ENCODE data around the gene ZFP69B.

DNA sequence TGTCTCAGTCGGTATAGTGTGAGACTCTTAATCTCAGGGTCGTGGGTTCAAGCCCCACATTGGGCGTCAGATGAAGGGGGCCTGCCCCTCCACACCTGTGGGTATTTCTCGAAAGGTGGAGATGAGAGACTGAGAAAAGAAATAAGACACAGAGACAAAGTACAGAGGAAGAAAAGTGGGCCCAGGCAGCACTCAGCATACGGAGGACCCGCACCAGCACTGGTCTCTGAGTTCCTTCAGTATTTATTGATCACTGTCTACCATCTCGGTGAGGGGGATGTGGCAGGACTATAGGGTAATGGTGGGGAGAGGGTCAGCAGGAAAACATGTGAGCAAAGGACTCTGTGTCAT lies 13.1 kb downstream of the BMP8A start:
- RRBS, result no CpG with 5 or more reads among the region's 7 CpGs

DNA sequence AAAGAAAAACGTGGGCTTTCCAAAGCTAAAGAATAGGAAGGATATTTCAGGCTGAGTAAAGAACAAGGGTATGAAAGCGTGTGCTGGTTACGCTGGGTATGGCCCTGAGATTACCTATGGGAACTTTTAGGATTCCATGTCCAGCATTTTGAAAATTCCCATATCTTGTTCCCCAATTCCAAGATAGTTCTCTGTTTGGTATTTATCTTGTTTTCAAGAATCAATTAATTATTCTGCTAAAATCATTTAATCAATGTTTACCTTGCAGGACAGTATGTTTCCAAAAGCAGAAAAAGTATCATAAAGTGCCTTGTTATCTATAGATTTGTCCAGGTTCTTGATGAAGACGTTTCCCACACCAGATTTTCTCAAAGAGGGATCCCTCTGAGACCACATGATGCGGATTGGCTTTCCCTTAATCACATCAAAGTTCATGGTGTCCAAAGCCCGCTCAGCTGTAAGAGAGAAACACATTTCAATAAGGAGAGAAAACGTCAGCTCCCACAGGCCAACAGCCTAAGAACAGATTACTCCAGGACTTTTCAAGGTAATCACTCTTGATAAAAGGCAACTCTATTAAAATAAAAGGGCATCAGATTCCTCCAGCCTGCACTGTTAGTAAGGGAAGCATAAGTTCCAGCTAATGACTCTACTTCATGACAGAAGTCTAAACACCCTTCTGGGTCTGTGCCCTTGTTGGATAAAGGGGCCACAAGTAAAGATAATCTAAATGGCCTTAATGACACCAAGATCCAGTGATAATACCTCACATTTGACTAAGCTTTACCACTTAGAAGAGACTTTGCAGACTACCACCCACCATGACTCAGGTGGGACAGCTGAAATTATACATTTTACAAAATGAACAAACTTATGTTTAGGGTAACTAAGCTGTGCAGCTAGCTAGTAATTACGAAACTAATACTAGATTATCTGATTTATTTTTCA lies 4.2 kb downstream of the PABPC4 start:
- RRBS, result no CpG with 5 or more reads among the region's 8 CpGs

DNA sequence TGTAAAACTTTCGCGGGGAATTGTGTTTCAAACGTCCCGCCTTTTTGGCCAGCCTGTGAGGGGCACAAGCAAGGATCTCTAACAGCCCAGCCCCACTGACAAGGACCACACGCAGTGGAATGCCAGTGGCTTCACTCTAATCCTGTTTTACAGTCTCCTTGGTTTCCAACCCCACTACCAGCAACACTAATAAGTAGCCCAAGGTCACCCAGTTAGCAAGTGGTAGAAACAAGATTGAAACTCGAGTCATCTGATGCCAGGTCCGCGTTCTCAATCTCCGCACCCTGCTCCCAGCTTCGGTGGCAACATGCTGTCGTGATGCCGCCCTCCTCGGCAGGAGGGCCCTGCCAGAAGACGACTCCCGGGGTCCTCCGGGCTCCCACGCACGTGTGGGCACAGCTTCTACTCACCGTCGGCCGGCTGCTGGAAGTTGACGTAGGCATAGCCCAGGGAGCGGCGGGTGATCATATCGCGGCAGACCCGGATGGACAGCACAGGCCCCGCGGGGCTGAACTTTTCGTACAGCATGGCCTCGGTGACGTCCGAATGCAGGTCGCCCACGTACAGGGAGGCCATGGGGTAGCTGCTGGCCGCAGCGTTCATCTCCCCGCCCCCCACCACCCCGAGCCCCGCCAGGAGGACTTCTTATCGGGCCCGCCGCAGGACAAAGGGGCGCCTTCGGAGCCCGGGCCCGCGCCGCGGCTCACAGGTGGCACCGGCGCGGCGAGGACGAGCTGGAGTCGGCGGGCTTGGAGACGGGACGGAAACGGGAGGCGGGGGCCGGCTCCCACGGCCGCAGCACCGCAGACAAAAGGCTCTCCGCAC lies 1.0 kb downstream of the PABPC4 start:
- RRBS, result 2% methylated on average over 19 of the region's 66 CpGs

- RRBS, result 2% methylated on average over 18 of the region's 45 CpGs
Measured at GRCh38 chr1:39671315-39671932, 483 bp downstream of the NT5C1A start.

GRCh38 chr1:39851924-39852513 lies 31.3 kb downstream of the TRIT1 start:
- RRBS, result no CpG with 5 or more reads among the region's 2 CpGs

DNA sequence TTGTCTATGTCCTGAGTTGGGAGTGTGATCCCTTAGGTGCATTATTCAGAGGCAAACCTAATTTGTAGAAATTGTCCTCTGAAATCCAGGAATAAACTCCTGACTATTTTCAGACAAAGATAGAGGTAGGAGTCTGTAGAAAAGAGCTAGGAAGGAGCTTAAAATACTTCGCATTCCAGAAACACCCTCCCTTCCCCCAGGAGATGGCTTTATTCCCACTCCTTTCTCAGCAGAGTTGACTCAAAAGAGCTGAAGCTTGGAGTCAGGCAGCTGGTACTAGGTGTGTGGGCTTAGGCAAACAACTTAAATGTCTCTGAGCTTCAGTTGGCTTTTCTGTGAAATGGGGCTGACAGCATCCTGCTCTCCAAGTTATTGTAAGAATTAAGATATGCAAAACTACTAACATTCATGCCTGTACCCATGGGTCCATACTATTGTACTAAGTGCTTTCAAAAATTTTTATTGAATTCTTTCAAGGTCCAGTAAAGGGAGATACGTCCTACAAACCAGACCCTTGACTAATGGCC lies 8.5 kb downstream of the MYCL start:
- RRBS, result no CpG with 5 or more reads among the region's 2 CpGs

- RRBS, result no CpG with 5 or more reads among the region's 3 CpGs
Measured at GRCh38 chr1:39927449-39928025, 25.8 kb upstream of the MYCL start.

DNA sequence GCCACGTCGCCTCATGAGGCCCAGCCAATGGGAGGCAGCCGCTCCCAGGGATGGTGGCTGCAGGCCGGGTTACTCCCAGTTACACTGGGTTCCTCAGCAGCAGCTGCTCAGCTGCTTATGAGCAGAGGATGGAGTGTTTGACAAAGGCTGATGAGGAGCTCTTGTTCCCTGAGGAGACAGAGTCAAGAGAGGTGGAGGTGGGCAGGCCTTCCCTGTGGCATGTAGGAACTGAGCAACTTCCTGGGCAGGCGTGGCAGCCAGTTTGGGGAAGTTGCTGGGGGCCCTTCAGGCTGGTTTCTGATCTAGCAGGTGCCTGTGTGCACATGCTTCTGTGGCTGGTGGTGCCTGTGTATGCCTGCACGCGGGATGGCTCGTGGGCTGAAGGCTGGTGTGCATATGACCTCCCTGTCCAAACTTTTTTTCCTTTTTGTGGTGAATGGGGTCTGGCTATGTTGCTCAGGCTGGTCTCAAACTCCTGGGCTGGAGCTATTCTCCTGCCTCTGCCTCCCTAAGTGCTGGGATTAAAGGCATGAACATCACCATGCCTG lies 5.7 kb downstream of the MFSD2A start:
- RRBS, result no CpG with 5 or more reads among the region's 8 CpGs

- RRBS, result no CpG with 5 or more reads among the region's 11 CpGs
Measured at GRCh38 chr1:40067561-40068135, 27.1 kb downstream of the CAP1 start.

GRCh38 chr1:40186353-40187059 lies 25.3 kb downstream of the RLF start:
- RRBS, result no CpG with 5 or more reads among the region's 2 CpGs

DNA sequence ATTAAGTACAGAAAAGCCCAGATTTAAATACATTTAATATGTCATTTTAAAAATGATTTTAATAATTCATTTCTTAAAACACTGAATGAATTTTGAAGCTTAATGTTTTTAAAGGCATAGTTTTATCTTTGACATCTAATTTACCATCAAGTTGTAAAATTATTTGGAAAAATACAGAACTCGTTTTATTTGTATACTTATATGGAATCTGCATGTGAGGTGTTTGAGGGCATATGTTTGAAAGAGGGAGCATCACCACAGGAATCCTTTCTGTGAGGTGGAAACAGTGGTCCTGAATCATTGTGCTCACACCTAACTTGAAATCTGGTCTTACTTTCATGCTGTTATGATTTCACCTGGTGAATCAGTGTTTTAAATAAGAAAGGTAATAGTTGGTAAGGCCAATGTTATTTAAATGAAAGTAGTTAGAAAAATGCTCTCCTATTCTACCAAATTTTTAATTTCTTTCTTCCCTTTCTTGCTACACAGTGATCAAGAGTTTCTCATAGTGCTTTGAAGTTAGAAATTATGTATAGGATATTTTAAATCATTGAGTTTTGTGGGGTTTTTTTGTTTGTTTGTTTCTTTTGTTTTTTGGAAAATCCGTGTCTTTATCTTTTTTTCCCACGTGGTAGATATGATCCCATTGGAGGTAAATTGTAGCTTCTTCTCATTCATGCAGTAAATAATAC lies 24.2 kb downstream of the COL9A2 start:
- RRBS, result no CpG with 5 or more reads among the region's 3 CpGs

DNA sequence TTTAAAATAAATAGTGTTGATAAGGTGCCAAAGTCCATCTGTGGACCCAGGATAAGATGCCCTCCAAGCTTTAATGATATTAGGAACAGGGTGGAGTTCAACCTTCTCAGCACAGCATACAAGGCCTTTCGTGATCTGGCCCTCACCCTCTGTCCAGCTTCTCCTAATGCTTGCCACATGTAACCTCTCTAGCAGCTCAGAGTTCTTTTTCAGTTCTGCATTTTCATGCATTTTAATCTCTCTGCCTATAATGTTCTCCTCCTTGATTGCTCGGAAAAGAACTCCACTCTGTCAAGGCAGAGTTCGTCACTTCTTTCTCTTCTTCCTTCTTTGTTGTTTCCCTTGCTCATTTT lies 21.4 kb upstream of the SMAP2 start:
- RRBS, result no CpG with 5 or more reads among the region's 3 CpGs

DNA sequence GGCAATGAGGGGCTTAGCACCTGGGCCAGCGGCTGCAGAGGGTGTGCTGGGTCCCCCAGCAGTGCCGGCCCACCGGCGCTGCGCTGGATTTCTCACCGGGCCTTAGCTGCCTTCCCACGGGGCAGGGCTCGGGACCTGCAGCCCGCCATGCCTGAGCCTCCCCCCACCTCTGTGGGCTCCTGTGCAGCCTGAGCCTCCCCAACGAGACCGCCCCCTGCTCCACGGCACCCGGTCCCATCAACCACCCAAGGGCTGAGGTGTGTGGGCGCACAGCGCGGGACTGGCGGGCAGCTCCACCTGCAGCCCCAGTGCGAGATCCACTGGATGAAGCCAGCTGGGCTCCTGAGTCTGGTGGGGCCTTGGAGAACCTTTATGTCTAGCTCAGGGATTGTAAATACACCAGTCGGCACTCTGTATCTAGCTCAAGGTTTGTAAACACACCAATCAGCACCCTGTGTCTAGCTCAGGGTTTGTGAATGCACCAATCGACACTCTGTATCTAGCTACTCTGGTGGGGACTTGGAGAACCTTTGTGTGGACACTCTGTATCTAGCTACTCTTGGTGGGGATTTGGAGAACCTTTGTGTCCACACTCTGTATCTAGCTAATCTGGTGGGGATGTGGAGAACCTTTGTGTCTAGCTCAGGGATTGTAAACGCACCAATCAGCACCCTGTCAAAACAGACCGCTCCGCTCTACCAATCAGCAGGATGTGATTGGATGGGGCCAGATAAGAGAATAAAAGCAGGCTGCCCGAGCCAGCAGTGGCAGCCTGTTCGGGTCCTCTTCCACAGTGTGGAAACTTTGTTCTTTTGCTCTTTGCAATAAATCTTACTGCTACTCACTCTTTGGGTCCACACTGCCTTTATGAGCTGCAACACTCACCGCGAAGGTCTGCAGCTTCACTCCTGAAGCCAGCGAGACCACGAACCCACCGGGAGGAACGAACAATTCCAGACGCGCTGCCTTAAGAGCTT lies 14.7 kb downstream of the SMAP2 start:
- RRBS, result no CpG with 5 or more reads among the region's 33 CpGs

GRCh38 chr1:40394472-40395184 lies 21.1 kb downstream of the SMAP2 start:
- RRBS, result no CpG with 5 or more reads among the region's 4 CpGs

DNA sequence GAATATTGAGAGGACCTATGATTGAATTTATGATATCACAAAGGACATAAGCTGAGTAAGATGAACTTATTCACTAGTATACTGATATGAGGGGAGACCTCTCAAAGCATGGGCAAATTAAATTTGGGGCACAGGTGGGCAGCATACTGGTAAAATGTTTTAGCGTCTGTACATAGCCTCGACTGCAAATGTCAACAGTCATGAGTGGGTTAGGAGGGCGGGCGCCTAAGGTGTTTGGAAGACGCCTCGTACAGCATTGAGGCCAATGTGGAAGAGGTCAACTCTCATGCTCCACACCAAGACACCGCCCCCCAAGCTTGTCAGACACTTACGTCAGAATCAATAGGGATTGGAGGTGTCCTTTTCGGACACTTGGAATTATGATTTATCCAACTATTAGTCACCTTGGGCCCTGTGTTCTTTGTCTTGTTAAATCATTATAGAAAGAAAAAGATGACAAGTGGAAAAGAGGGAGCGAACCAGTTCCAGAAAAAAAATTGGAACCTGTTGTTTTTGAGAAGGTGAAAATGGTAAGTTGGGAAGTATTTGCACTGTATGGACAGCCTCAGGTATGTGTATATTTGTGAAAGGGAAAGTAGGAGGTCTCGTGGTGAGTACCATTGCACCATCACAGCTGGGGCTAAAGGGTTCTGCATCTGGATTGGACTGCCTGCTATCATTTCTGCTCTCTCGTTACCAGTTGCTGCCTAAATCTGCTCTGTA lies 37.5 kb upstream of the ZFP69B start:
- RRBS, result no CpG with 5 or more reads among the region's 12 CpGs

DNA sequence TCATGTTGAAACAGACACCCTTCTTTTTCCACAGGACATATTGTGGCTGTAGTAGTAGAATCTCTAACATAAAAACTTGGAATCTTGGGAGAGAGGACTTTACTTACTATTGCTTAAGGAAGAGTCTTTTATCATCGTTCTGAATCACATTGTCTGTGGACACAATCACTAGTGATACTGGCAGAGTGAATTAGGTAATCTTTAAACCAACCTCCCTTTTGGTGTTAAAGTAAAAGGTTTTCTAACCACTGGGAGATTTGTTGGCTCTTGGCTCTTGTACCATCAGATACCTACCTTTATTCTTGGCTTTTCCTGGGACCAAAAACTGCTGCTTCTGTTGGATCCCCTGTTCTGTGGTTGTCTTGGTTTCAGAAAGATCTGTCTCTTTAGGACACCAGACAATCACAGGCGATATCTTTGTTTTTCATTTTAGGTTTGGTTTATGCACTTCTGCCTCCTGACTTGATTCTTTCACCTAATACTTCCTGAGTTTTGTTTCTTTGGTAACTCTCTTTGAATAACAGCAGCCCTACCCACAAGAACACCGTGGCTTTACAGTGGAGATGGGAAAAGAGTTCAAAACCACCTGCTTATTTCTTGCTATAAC lies 36.6 kb upstream of the ZFP69B start:
- RRBS, result no CpG with 5 or more reads among the region's 3 CpGs

GRCh38 chr1:40416658-40417334 lies 33.5 kb upstream of the ZFP69B start:
- RRBS, result no CpG with 5 or more reads among the region's 5 CpGs

DNA sequence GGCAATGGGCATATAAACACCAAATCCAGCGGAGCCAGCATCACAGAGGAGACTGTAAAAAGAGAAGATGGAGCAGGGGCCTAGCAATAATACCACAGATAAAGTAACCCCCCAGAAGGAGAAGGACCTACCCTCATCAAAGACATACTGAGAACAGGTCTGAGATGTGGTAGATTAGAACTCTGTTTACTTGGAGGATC lies 32.9 kb upstream of the ZFP69B start:
- RRBS, result no CpG with 5 or more reads among the region's 1 CpG

DNA sequence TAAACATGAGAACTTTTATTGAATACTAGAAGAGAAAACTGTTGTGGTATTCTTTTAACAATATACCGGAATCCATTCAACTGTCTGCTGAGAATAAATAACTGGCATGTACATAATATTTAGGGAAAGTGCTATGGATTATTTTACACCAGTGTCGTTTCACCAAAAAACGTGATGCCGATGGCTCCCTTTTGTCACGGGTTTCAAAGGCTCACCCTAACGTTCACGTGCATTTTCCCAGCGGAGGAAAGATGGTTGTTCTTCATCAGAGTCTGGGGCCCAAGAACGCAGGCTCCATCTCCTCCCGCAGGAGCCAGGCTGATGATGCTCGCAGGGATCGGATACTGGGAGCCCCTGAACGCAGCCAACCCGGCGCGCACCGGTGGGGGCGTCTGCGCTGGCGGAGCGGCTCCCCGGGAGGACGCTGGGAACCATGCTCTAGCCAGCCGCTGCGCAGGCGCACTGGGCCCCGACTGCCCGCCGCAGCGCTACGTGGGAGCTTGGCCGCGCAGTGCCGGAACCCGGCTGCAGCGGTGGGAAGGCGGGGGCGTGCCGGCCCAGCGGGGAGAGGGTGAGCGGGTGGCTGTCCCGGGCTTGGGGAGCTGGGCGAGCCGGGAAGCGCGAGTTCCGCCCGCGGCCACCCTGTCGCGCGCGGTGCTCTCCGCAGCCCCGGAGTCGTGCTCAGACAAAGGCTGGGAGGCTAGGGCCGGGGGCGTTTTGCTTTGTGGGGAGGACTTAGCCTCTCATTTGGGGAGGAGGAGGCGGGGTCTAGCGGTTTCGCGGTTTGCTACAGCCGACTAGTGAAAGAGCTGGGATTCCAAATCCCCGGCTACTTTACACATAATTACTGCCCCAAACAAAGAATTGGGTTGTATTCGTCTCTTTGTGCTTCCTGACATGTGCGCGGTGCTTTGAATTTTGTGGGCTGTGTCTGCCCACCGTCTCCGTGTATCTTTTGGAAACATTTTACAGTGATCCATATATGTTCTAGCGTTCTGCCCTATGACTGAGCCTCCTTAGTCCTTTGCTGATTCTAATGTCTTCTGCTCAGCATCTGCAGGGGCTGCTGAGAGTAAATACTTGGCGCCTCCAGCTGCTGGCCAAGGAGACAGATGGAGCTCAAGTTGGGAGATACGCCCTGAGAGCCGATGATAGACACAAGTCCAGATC lies at the start of gene ZFP69B:
Gene ZFP69B, plus strand, starts transcription at position 872 of the 1,170 bp plus-strand sequence.
- RRBS, result 2% methylated on average over 25 of the region's 73 CpGs

DNA sequence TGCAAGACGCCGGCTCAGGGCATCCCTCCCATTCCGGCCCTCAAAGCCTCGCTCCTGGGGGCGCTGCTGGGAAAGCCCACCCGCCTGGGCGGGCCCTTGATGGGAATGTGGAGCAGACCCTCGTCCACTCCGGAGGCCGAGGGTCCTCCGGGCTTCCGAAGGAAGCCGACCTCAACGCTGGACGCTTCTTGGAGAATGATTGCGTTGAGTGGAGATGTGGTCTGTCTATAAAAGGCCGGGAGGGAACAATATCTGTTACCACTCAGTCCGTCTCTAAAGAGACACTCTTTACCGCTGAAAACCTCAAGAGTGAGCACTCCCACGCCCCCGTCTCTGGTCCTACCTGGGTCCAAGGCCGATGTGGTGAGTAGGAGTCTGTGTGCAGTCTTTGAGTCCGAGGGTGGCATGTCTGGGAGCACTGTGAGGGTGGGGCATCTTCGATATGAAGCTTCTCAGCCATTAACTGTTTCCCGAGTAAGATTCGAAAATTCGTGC lies 489 bp downstream of the ZFP69 start:
- RRBS, result 5% methylated on average over 12 of the region's 27 CpGs

Measured in AG04449 (cell line).